HGPS cell (cell line): ENCODE measurements around a stretch of chr15.

- RRBS: 2% methylated on average over 12 of the region's 35 CpGs
Observed at GRCh38 chr15:62059600-62060218, 538 bp downstream of the VPS13C start.

- RRBS: no CpG with 5 or more reads among the region's 9 CpGs
Observed at GRCh38 chr15:62119045-62119868, 45.8 kb downstream of the C2CD4B start.

GRCh38 chr15:62124141-62124972 lies 40.7 kb downstream of the C2CD4B start:
- RRBS: no CpG with 5 or more reads among the region's 6 CpGs

DNA sequence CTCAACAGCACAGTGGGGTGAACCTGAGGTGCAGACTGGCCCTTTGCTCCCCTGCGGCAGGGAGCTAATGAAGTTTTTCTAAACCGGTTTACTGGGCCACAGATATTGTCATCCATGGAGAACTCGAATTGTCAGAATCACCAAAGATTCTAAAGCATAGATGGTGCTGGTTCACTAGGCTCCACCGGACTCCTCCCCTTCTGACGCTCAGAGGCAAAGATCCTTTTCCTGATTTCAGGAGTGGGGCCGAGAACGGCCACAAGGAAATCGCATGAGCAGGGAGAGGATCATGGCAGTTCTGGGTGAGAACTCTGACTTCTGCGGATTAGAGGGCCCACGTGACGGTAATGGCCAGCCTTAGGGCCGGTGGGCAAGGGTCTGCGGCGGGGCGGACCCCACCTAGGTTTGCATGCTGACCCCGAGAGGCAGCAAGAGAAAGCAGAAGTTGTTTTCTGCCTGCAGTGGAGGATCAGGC lies 39.8 kb upstream of the TLN2 start:
- RRBS: 88% methylated on average over 2 of the region's 16 CpGs

DNA sequence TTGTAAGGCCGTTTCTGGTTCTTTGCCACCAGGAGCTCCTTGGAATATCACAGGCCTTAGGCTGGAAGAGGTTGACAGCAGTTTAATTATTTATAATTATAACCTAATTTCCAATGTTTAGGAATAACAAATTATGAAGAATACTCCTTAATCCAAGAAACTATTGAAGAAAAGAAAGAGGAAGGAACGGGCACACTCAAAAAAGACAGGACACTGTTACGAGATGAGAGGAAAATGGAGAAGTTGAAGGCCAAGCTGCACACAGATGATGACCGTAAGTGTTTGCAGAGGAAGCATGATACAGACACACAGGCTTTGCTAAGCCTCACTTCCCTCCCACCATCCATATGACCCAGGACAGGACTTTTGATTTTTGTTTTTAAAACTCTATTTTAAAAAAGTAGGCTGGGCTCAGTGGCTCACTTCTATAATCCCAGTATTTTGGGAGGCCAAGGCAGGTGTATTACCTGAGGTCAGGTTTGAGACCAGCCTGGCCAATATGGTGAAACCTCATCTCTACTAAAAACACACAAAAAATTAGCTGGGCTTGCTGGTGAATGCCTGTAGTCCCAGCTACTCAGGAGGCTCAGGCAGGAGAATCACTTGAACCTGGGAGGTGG lies 262.8 kb downstream of the TLN2 start:
- RRBS: no CpG with 5 or more reads among the region's 4 CpGs

- RRBS: no CpG with 5 or more reads among the region's 11 CpGs
Observed at GRCh38 chr15:62658486-62658938, 268.2 kb downstream of the TLN2 start.

GRCh38 chr15:62770766-62771146 lies 271.8 kb upstream of the TPM1 start:
- RRBS: no CpG with 5 or more reads among the region's 7 CpGs

DNA sequence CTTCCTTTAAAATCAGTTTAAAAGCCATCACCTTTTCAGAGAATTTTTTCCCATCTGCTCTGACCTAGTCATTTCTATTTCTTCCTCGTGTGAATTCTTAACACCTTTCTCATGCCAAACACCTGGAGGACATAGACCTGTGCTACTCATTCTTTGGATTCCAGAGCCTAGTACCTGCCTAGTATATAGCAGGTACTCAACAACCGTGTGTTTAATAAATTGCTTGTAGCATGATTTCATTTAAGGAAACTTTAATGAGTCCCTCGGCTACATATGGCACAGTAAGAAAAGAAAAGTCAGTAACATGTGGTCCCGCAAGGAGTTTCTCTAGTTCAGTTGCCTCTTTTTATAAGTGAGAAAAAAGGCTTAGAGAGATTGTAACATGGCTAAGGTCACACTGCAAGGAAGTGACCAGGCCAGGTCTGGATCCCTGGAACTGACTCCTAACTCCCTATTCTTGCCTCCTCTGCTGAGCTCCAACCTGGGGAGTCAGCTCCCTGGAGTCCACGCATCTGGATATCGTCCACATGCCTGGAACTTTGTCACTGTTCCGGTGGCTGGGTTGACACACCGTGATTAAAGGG lies 1.9 kb upstream of the TPM1 start:
- RRBS: no CpG with 5 or more reads among the region's 8 CpGs

DNA sequence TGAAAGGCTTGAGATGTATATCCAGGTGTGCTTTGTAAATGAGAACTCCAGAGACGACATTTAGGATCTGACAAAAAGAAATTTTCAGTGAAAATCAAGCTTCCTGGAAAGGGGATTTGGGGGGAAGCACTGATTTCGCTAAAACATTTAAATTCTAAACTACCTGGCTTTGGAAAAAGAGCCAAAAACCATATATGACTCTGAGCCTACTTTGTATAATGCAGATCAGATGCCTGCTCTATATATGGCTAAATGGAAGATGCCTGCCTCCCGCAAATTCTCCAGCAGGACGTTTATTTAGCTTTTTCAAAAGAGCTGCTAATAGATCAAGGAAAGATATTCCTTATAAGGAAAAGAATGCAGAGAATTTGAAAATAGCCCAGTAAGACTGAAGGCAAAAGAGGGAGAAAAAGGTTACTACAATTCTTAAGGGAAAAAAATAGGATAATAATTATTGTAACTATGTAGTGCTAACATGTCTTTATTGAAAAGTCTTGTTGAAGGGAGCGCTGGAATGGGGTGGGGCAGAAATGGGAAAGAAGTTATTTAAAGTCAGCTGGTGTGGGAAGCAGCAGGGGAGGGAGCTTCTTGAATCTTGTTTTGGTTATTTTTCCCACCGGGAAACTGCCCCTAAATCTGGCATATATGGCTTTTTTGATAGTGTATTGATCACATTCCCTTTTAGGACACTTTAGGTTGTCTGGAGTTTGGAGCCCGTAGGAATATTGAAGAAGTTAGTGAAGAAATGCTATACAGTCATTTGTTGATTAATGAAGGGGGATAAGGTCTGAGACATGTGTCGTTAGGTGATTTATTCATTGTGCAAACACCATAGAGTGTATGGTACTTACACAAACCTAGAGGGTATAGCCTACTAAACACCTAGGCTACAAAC lies 2.9 kb downstream of the TPM1 start:
- RRBS: no CpG with 5 or more reads among the region's 8 CpGs

DNA sequence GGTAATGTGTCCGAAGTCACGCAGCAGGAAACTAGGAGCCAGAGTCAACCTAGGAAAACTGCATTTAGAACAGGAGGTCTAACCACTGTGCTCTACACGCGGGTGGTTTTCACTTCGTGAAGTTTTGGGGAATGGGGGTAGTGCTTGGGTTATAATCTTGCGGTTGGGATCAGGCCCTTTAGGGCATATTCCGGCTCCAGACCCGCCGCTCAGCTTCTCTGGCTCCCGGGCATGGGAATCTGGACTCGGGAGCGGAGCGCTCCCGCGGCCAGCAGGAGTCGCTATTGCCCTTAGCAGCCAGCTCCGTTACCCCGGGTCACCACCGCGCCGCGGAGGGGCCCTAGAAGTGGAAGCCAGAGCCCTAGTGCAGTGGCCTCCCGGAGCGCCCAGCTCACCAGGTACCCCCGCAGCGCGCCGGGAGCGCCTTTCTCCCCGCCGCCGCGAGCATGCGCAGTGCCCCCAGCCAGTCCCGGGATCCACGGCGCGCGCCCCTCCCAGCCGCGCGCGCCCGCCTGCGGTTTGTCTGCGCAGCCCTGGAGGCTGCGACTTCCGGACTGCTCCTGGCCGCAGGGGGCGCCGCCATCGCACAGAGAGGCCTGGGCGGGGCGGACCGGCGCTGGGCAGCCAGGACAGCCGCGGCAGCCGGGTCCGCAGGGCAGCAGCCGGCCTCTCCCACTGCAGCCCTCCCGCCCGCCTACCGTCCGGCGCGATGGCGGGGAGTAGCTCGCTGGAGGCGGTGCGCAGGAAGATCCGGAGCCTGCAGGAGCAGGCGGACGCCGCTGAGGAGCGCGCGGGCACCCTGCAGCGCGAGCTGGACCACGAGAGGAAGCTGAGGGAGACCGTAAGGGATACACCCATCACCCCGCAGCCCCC lies 5.6 kb downstream of the TPM1 start:
- RRBS: 1% methylated on average over 53 of the region's 83 CpGs

GRCh38 chr15:63054889-63055583 lies 12.5 kb downstream of the TPM1 start:
- RRBS: no CpG with 5 or more reads among the region's 3 CpGs

GRCh38 chr15:63070922-63071385 lies 28.4 kb downstream of the TPM1 start:
- RRBS: no CpG with 5 or more reads among the region's 5 CpGs

DNA sequence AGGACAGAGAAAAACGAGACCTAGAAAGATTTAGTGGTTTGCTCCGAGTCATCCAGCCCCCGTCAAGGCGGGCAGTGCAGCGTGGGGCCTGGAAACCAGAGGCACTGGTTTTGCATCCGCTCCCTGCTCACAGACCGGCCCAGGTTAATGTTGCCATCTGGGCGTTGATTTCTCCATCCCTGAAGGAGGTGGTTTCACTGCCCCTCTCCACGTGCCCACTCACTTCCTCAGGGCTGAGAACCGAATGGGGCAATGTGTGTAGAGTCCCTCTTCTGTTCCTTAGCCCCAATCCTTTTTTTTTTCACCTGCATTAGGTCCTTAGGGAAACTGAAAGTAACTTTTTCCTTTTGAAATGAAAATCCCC lies 32.8 kb downstream of the TPM1 start:
- RRBS: no CpG with 5 or more reads among the region's 10 CpGs

- RRBS: no CpG with 5 or more reads among the region's 8 CpGs
Observed at GRCh38 chr15:63076319-63076994, 33.9 kb downstream of the TPM1 start.

DNA sequence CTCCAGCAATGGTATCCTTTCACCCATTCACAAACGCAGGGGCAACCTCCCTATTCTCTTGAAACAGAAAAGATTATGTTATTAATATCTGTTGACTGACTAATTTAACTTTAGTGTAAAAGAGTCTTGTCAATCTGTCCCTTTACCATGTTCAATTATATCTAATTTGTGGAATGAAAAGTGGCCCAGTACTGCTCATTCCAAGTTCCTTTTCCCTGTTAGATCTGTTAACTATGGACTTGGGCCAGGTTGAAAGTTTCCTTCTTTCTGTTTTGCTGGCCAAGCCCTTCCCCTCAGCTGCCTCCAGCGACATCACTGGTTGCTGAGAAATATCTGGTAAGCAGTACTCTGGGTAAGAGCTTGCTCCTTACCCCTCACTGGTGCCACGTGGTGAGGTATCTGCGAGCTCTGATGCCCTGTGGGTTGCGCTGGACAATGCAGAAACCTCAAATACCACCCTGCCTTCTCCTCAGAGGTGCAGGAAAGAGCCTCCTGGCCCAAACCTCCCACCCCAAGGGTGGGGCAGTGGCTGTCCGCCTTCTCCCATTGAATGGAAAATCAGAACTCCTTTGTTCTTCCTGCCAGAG lies 43.0 kb upstream of the APH1B start:
- RRBS: no CpG with 5 or more reads among the region's 6 CpGs

- RRBS: no CpG with 5 or more reads among the region's 5 CpGs
Observed at GRCh38 chr15:63351218-63351734, 30.4 kb downstream of the CA12 start.

DNA sequence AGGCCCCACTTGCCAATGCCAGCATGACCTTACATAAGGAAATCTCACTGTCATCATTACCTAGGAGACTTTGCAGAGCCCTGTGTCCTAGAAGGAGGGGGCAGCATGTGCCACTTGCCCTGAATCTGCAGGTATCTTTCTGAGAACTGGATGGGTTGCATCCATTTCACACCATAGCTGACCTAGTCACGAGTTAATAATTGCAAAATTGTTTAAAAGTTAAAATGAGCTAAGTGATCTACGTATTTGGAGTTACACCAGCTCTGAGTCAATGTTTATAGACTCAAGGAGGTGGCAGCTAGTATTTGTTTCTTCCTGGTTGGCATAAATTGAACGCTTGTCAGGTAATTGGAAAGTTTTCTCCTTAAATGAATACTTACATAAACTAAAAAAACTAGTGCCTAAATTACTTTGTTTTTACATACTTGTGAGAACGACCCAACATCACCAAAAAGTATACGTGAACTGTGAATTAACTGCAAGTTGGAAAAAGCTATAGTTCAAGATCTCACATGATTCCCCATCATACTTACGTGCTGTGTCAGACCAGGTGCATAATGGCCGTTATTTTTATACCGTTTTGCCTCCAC lies 14.1 kb downstream of the CA12 start:
- RRBS: no CpG with 5 or more reads among the region's 8 CpGs

- RRBS: no CpG with 5 or more reads among the region's 9 CpGs
Observed at GRCh38 chr15:63371509-63372091, 10.0 kb downstream of the CA12 start.

DNA sequence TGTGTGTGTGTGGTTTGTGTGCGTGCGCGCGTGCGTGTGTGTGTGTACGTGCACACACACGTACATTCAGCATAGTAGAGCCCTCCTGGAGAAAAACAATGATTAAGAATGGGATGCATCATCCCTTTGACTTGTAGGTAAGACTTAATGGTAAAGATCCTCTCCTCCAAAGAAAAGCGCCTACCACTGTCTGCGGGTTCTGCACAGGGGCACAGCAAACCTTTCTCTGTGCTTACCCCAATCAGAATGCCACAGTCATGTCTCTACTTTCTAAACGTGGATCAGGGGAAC lies 673 bp downstream of the CA12 start:
- RRBS: no CpG with 5 or more reads among the region's 10 CpGs

DNA sequence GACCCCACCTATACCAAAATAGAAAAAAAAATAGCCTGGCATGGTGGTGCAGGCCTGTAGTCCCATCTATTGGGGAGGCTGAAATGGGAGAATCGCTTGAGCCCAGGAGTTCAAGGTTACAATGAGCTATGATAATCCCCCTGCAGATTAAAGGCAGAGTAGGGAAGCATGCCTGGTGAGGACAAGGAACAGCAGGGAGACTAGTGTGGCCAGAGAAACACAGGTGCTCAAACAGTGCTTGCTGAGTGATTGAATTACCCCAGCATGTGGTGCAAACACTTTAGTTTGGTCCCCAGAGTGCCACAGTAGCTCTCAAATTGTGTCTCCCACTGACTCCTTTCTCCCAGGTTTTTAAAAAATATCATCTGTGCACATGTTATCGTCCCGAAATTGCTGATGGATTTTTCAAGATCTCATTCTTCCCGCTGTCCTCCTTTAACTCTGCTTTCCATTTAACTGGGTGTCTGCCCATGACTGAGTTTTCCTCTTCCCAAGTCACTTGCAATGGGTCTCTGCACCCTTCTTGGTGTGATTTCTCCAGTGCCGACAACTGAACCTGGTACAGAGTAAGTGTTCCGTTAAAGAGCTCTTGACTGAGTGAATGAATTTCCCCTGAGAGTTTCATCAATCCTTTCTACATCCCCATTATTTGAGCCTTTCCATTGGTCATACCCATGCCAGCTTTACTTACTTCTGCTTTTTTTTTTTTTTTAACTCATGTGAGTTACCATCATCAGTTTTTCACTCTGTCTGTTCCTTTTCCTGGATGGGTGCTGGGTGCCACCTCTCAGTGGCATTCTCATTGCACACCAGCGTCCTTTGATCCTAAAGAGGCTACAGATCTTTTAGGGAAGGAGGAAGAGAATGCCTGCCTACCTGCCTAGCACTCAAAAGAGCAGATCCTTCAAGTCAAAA lies 13.5 kb upstream of the USP3 start:
- RRBS: no CpG with 5 or more reads among the region's 7 CpGs